A375 (cell line): Measurements from ENCODE around the gene TAF6L.

GRCh38 chr11:62426421-62427222 lies 7.8 kb downstream of the SCGB1A1 start:
- RAMPAGE, long total RNA: no peak

GRCh38 chr11:62484430-62484830 lies 62.2 kb downstream of the AHNAK start:
- RAMPAGE, long total RNA: no peak

DNA sequence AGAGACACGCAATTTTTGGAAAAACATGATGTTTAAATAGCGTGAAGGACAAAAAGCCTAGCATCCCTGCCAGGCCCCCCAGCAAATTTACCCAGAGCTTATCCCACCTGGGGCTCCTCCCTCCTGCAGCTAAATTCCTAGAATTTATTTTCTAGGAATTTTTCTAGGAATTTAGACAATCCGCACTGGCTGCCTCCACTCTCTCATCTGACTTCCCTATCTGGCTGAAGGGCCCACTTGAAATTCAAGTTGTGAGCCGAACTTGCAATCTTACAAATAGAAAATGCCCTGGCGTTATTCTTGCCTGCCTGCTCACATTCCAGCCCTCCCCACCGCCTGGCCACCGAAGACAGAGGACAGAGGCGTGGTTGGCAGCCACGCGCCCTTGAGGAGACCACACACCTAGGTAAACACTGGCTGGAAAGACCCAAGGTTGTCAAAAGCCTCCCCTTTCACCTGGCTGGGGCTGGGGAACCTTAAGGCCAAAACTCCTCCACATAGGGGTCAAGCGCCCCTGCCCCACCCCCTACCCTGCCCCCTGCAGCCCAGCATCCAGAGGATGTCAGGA lies 42.3 kb downstream of the AHNAK start:
- RAMPAGE, long total RNA: no peak

- RAMPAGE, long total RNA: no peak
Observed at GRCh38 chr11:62541429-62542123, 5.0 kb downstream of the AHNAK start.

DNA sequence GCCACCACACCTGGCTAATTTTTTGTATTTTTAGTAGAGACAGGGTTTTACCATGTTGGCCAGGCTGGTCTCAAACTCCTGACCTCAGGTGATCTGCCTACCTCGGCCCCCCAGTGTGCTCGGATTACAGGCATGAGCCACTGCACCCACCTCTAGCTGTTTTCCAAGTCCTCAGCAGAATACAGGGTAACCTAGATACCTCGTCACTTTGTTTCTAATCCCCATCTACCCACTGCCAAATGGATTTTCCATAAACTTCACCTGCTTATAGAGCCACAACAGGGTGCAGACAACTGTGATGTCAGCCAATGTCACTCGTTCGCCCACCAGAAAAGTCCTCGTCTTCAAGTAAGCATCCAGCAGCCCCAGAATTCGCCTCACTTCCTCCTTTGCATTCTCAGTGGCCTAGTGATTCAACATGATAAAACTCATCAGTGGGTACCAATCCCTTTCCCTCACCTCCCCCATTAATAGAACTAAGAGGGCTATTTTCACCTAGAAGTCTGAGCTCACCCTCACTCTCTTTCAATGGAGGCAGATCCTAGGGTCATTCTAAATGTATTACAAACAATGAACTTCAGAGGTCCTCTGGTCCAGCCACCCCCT lies 2.9 kb downstream of the EEF1G start:
- RAMPAGE, long total RNA: no peak

DNA sequence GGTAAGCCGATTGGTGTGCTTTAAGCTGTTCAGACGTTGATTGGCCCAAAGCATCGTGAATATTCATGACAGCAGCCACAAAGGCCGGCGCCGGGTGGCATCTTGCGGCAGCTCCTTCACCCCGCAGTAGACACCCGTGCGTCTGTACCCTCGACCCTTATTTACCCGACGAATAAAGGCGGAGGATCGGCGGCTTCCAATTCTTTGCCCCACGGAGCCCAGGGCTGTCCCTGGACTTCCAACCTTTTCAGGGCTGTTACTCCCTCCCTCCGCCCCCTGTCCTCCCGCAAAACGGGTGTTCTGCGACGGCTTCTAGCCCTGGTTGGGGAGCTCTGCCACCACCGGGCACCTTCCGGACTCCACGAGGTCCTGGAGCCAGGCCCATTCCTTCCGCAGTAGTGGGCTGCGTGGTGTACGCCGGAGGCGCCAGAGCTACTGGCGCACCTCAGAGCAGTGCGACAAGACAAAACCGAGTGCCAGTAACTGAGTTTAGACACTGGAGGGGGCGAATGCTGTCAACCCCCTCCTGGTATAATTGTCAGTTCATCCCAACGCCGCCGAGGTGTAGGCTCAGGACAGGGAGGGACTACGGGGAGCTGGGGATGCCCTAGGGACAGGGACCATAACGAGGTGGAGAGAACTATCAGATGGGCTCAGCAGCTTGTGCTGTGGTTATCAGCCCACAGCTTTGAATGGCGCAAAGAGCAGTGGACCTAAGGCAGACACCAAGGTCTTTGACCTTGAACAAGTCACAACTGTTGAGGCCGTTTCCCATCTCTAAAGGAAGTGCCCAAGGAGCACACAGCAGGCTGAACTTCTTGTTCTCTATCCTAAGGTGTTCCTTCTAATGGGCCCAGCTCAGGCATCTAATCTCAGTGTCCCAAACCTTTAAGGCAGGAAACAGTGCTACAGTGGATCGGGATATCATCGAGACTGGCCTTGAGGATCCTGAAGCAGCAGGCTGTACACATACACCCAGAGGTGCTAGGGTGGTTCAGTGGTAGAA lies 711 bp upstream of the TUT1 start:
- RAMPAGE, long total RNA: no peak

GRCh38 chr11:62598834-62599516 lies 2.7 kb downstream of the MTA2 start:
- RAMPAGE, long total RNA: no peak

- RAMPAGE, long total RNA: no peak
Observed at GRCh38 chr11:62645631-62646437, 579 bp downstream of the GANAB start.

DNA sequence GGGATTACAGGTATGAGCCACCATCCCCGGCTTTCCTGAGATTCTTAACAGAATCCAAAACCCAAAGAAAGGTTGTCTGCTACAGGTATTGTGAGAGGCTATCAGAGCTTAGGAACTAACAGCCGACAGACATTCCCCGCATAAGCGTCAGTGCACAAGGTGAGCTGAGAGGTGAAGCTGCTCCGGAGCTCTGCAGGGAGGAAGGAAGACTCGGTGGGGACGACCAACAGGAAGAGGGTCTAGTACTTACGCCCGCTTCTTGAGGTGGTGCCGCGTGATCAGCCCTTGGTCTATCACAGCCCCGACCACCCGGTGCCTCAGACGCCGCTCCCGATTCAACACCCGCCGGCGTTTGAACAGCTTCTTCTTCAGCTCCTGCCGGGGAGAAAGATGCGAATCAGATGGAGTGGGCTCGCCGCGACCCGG lies 398 bp downstream of the C11orf98 start:
- RAMPAGE, long total RNA: no peak

GRCh38 chr11:62677108-62678222 lies 1.4 kb downstream of the UBXN1 start:
- RAMPAGE, long total RNA: no peak

- RAMPAGE, long total RNA: no peak
Observed at GRCh38 chr11:62690983-62691586, 1.8 kb upstream of the LRRN4CL start.

DNA sequence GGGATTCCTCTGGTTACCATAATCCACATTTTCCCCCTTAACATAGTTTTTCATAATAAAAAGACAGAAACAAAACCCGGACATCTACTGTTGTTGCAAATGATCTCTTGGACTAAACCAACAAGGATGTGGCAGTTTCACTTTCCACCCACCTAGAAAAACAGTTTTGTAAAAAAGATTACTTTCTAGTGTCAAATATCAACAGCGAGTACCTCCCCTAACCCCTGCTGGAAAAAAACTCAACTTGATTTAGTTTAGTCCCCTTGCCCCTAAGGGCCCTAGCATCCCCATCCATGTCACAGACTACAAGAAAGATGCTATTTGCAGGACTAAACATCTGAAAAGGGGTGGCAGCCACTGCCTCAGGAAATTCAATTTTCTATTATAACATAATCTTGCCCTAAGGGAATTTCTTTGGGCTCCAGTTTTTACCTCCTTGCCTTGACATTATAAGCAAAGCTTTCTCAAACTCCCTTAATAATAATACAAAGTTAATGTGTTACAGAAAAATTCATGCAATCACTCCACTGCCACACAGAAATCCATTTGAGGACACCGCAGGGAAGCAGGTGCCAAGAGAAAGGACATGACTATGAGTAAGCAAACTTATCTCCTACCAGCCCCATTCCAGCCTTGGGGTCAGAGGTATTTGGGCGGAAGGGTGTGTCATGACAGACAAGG lies 5.6 kb downstream of the GNG3 start:
- RAMPAGE, long total RNA: no peak

DNA sequence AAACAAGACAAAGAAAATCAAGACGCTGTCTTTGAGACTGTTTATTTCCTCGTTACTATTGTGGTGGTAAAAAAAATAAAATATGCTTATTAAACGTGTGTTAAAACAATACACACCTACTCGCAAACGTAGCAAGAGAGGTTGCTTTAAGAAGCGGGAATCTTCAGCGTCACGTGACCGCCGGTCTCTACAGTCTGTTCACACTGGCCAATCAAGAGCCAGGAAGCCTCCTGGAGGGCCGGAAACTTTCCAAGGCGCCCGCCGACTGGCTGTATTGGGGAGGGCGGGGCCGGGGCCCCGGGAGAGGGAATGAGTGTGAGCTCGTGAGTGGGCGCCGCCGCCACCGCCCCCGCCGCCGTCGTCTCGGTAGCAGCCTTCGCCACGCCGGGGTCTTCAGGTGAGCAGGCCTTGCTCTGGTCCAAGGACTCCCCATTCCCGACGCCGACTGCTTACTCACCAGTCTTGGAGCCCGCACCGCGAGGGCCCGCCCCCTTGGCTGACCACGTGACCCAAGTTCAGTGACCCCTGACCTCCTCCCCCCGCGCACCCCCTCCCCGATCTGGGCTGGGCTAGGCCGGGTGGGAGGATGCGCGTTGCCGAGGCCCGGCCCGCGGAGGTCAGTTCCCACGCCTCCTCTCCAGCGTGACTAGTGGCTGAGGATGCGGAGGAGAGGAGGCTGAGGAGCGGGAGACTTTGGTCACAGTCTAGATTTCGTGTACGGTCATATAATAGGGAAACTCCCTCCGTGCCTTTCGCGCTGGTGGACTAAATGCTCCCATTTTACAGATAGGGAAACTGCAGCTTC lies at the start of gene TAF6L:
Gene TAF6L (plus strand): TSS at position 303 of the 805 bp plus-strand sequence.
- RAMPAGE, long total RNA: no peak

DNA sequence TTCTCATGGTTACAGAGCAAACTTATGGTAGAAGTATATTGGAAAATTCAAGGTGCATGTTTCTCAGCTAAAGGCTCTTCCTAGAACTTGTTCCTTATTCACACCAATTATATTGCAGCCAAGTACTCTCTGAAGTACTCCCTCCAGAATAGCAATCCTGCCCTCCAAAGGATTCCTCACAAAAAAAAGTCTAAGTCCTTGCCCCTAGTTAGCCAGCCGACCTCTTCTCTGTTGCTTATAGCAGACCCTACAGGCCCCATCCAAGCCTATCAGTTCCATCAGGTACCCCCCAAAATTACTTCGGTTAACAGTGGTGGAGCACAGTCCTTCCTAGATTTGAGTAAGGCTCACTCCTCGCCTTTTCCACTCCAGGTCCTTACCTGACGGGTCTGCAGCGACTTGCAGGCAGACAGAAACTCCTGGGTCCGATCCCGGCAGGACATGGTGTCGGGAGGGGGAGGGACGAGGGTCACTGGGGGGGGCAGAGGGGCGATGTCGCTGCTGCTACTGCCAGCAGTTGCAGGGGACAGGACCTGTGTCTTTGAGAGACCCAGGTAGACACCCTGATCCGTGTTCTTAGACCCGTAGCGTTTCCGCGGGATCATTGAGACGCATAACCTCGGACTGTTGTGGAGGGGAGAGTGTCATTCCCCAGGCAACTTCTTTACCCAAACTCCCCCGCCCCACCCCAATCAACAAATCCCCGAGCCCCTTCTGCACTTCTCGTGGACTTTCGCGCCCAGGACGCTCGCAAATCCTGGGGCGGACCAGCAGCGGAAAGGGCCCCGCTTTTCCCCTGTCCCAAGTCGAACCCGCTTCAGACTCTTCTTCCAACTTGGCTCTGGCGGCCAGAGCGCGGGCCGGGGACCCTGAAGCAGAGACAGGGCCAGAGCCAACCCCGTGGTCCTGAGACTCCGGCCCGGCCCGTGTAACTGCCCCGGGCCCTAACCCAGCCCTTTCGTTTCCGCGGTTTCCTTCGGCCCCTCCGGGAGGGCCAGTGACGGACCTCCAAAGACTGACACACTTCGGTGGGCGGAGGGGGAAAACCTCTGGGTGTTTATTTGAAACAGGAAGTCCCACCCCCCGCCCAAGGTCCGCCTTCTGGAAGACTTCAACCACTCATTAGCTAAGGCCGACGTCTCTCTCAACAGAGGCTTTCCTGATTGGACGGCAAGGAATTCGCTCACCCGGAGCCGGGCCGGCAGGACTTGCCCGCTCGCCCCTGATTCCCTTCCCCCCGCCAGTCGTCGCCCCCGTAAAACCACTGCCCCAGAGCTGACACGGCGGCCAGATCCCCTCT lies 762 bp downstream of the STX5 start:
- RAMPAGE, long total RNA: no peak

- RAMPAGE, long total RNA: no peak
Observed at GRCh38 chr11:62840694-62841173, 1.3 kb upstream of the WDR74 start.

- RAMPAGE, long total RNA: no peak
Observed at GRCh38 chr11:62853244-62853616, 13.8 kb upstream of the WDR74 start.

DNA sequence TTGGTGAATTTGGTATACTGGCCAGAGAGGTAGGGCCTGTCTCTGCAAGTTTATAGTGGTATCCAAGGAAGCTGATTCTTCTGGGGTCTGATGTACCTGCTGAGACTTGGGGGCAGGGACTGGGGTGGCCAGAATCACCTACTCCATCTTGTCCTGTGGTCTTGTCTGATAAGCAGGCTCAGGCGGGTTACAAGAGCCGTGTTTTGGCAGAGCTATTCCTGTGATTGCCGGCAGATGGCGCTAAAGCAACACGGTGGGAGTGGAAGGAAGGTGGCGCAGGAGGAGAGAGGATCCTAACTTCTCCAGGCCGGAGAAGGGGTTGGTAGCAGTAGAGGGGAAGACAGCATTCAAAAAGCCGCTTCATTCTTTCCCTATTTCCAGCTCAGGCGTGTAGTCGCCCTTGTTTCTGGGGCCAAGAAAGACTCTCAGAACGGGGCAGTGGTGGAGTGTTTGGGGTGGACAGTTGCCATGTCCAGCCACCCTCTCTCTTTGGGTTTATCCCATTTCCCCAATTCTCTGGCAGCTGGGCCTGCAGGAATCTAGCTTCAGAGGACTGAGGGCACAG lies 15.2 kb downstream of the CHRM1 start:
- RAMPAGE, long total RNA: no peak

DNA sequence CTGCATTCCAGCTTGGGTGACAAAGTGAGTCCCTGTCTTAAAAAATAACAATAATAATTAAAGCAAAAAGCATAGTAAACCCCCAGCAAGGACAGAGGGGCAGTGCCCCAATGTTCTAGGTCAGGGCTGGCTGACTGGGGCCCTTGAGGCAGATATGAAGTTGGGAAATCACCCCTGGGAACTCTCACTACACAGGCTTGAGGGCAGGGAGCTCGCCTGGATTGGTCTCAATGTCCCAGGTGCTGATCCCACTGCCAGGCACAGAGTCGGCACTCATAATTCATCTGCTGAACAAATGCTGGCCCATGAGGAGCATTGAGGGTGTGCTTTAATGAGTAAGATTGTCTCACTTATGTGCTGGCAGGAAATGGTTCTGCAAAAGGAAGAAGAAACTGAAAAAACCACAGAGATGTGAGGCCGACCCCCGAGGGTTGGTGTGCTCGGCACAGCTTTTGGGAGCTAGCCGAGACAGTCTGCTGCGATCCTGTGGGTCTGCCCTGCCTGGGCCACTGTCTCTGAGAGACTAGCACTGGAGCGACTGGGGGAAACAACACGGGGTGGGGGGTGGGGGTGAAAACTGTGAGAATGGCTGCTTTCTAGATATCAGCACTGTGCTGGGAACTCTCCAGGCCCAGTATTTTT lies 9.4 kb downstream of the PLAAT2 start:
- RAMPAGE, long total RNA: no peak

DNA sequence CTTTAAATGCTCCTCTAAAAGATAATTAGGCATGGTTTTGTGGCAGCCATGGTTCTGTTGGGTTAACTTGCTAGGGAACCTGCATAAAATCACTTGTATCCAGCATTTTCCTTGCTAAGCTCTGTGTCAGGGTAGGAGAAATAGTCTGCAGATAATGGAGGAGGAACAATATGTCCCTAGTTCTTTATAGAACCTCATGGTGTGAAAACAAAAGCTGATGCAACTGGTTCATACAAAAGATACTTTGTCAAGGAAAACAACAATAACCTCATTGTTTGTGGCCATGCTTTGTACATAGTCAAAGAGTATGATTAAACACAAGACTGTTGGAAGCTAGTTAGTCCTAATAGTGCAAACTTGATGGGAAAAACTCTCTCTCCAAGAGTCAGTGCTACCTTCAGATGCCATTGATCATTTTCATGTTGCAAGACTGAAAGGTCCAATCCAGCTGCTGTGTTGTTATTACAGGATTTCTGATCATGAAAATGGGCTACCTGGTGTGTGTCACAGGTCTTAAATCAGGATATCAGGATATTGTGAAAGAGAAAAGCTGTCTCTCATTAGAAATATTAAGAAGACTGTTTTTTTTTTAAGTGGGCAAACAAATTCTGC lies 20.1 kb upstream of the PLAAT2 start:
- RAMPAGE, long total RNA: no peak

DNA sequence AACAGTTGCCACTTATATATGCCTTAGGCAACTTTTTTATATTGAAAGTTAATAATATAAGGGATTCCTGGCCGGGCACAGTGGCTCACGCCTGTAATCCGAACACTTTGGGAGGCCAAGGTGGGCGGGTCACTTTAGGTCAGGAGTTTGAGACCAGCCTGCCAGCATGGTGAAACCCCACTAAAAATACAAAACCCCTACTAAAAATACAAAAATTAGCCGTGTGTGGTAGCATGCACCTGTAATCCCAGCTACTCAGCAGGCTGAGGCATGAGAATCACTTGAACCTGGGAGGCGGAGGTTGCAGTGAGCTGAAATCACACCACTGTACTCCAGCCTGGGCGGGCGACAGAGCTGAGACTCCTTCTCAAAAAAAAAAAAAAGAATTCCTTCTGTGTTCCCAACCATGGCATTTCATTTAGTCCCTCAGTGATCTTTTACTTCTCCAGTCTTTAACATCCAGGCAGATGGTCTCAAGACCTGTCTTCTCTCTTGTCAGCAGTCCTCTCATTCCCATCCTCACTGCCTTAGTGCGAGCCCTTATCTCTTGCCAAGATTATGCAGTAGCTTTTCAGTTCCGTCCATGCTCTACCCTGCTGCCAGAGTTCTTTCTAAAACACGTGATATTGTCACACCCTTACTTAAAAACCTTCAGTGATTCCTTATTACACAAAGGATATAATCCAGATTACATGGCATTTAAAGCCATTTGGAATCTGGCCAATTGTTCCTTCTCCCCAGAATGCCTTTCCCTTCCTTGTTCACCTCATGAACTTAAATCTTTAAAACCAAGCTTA lies 17.8 kb downstream of the RTN3 start:
- RAMPAGE, long total RNA: no peak